Mesangial cell (primary cell): ENCODE data around the gene HINFP.

- RAMPAGE, long total RNA: no peak
Observed at GRCh38 chr11:118199161-118199451, 22.7 kb upstream of the SCN2B start.

GRCh38 chr11:118435835-118436304 lies 422 bp upstream of the KMT2A start:
- RAMPAGE, long total RNA: no peak

GRCh38 chr11:118561373-118561645 lies 4.4 kb downstream of the IFT46 start:
- RAMPAGE, long total RNA: no peak

- RAMPAGE, long total RNA: no peak
Observed at GRCh38 chr11:118592580-118593096, 14.8 kb upstream of the PHLDB1 start.

GRCh38 chr11:118612117-118612930 lies 4.9 kb downstream of the PHLDB1 start:
- RAMPAGE, long total RNA: no peak

GRCh38 chr11:118621975-118622792 lies 14.8 kb downstream of the PHLDB1 start:
- RAMPAGE, long total RNA: no peak

- RAMPAGE, long total RNA: no peak
Observed at GRCh38 chr11:118678848-118679470, 491 bp downstream of the TREH start.

- RAMPAGE, long total RNA: no peak
Observed at GRCh38 chr11:118688233-118688905, 8.9 kb upstream of the TREH start.

DNA sequence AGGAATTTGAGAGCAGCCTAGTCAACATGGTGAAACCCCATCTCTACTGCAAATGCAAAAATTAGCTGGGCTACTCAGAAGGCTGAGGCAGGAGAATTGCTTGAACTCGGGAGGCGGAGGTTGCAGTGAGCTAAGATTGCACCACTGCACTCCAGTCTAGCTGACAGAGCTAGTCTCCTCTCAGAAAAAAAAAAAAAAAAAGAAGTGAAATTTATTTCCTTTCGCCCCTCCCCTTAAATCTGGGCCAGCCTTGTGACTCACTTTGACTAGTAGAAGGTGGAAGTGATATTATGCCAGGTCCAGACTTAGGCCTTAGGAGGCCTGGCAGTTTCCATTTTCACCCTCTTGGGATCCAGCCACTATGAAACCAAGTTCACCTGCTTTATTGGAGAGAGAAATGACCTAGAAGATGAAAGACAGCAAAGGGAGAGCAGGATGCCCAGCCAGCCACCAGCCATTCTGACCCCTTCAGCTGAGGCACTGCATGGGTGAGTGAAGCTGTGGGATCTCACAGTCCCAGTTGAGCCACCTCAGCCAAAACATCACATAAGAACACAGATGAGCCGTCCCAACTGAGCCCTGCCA lies 20.8 kb upstream of the TREH start:
- RAMPAGE, long total RNA: no peak

- RAMPAGE, long total RNA: no peak
Observed at GRCh38 chr11:118762616-118763019, 28.3 kb downstream of the DDX6 start.

DNA sequence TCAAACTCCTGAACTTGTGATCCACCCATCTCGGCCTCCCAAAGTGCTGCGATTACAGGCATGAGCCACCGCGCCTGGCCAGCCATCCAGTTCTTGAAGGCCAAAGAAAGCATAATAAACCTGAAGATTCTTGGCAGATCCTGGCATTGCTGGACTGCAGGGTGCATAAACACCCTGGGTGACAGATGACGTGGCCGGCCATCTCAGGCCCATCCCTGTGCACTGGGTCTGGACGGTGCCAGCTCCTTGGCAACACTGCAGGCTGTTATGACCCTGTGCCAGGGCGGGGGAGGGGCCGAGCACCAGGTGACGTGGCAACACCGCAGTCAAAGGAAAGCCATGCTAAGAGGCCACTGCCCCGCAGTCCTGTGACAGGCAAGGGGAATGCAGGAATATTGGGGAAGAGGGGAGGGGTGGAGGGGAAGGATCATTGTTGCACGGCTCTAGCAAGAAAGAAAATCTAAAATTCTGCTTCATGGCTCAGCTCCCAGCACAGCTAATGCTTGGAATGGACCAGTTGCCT lies 29.4 kb upstream of the DDX6 start:
- RAMPAGE, long total RNA: no peak

DNA sequence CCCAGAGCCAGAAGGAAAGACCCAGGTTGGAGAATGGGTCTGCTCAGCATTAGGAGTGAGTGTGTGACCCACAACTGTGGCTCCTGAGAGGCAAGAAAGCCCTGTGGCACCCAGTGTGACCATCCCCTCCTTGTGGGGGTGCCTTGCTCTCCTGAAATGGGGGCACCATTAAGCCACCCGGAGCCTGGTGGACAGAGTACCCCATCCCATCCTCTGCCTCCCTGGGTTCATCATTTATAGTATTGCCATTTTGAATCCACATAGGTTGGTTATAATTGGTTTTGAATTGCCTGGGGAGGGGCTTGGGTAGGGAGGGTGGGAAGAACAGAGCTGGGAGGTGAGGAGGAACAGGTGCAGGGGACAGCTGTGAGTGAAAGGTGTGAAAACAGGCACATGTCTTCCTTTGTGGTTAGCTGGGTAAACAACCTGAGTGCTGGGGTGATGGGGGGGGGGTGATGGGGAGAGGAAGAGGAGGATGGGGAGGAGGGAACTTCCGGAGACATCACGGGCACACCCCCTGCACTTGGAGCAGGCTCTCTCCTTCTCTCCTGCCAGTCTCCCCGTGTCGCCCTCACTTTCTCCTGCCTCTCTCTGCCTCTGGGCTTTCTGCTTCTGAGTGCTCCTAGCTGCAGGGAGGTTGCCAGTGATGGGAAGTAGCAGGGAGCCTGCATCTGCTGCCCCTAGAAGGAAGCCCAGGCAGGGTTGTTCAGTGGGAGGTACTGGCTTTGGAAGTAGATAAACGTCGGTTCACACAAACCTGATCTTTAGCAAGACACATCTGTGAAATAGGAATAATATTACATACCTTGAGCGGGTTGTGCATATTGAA lies 8.7 kb downstream of the CXCR5 start:
- RAMPAGE, long total RNA: no peak

GRCh38 chr11:118893791-118894204 lies 10.1 kb downstream of the CXCR5 start:
- RAMPAGE, long total RNA: no peak

- RAMPAGE, long total RNA: no peak
Observed at GRCh38 chr11:118900380-118901059, 16.8 kb downstream of the CXCR5 start.

DNA sequence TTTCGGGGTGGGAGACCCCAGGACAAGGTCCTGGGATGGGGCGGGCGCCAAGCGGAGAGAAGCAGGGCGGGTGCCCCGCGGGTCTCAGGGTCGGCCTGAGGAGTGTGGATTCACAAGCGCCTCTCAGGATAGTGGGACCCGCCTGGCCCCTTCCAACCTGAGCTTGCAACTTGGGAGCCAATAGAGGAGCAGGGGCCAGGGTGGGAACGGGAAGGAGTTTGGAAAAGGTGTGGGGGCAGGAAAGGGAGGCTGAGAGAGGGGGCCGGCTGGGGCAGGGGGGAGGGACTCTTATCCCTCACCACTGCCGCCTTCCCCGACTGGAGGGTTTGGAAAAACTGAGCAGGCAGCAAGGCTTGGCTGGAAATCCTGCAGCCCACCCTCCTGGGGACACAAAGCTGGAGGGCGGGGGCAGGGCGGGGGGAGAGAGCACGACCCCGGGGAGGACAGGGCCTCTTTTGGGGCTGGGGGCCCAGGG lies 3.3 kb upstream of the BCL9L start:
- RAMPAGE, long total RNA: no peak

GRCh38 chr11:119007774-119008229 lies 9.9 kb downstream of the CENATAC start:
- RAMPAGE, long total RNA: no peak

DNA sequence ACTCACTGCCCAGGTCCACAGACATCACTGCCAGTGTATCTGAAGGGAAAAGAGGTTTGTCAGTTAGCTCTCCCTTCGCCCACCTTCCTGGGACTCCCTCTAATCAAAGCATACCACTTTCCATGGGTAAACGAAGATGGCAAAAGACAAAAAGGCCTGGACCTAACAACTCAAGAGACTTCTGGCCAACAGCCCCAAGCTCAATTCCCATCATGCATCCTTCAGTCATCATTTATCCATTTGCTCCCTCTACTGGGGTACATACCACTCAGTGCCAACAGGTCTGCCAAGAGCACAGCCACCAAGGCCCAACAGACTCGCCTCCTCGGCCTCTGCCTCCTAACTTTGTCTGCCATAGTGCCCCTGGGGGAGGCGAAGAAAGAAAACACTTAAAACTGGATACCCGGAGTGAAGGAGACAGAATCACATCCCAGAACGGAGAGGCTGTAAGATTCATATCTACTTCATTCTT lies 1.2 kb downstream of the HYOU1 start:
- RAMPAGE, long total RNA: no peak

DNA sequence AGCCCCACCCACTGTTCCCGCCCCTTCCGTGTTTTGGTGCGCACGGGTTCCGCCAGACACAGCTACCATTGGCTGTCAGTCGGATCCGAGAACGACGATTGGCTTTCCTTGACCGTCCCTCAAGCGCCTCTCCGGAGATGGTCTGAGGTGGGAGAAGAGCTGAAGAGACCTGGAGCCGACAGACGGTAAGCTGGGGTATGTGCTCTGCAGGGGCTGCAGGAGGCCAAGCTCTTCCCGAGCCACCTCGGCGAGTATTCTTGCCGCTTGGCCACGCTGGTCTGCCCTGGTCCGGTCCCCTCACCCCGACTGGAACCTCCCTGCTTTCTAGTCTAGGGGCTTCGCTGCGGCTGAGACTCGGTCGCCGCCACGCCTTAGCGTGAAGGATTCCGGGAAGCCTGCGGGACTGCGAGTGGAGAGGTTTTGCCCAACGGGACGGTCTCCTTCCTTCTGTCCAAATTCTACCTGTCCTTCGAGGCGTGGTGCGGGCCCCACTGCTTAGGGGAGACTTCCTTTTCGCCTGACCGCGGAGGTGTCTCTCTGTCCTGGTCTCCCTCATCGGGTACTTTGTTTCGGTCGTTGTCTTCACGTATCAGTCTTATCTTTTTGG lies at the start of gene HINFP:
TSS of gene HINFP (plus strand) at position 126 of the 607 bp plus-strand sequence.
- RAMPAGE, long total RNA: start-site peak on the plus strand centred at position 141 of the sequence, 37 bp wide, 89 reads

DNA sequence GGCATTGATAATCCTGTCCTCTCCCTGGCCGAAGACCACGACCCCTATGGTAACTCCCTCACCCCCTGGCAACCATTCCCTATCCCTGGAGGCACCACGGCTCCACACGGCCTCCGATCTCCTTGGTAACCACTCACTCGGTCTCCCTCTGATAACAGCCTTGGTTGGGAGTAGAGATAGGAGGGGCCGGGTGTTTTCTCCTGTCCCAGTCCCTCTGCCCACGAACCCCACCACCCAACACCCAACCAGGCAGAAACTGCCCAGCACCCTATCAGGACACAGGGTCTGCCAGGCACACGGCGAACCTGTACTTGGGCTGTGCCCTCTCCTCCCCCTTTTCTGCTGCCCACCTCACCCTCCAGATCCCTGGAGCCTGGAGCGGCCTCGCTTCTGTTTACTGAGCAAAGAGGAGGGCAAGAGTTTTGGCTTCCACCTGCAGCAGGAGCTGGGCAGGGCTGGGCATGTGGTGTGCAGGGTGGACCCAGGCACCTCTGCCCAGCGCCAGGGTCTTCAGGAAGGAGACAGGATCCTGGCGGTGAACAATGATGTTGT lies 918 bp downstream of the NHERF4 start:
- RAMPAGE, long total RNA: no peak

- RAMPAGE, long total RNA: no peak
Observed at GRCh38 chr11:119364718-119365815, 16.4 kb downstream of the USP2 start.